Cardiac atrium fibroblast (primary cell): ENCODE measurements around a stretch of chr18.

DNA sequence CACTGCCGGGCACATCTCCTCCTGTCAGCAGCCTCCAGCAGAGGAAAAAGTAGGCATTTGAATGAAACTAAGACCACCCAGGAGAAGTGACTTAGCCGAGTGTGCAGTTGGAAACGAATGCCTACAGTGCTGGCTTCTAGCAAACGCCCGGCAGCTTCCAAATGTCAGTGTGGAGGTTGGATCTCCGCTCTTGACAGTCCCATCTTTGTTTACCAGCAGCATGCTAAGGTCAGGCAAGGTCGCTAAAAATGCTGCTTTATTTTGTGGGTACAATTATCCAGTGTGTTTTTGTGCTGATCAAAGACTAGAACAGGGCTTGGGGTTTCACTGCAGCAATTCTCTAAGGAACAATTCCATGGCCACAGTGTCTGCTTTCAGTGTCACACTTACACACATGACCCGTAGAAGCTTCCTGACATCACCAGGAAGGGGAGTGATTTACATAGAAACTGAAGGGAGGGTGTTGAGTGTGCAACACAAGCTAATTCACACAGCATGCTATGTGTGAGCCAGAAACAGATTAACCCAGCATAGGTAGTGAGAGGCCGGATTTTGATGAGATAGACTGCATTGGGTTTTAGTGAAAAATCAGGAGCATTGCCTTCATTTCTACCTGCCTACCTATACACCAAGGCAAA is 109.6 kb upstream of the SEC11C start:
- RAMPAGE, long total RNA = no peak

GRCh38 chr18:59345784-59346295 is 13.2 kb downstream of the LMAN1 start:
- RAMPAGE, long total RNA = no peak

DNA sequence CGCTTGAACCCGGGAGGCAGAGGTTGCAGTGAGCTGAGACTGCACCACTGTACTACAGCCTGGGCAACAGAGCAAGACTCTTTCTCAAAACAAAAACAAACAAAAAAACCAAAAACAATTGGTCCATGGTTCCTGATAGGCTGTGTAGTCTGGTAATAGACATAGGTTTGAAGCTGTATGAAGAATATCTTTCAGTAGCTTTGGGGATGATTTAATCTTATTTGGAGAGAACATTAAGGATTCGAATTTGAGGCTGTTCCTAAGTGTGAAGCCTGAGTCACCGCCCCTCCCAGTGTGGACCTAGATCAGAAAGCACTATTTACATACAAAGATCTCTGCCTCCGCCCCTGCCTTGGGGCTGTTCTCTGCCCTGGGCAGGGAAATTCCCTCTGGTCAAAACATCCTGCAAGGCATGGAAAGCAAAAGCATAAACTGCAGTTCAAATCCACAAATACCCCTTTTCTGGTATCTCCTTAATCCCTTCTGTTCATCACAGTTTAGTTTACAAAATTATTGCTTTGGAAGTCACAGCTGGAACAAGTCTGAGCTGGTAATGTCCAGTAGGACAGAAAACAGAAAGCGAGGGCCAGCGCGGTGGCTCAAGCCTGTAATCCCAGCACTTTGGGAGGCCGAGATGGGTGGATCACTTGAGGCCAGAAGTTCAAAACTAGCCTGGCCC is 52.7 kb upstream of the PMAIP1 start:
- RAMPAGE, long total RNA = no peak

- RAMPAGE, long total RNA = no peak
Observed at GRCh38 chr18:61543425-61543871, 210.2 kb downstream of the CDH20 start.

DNA sequence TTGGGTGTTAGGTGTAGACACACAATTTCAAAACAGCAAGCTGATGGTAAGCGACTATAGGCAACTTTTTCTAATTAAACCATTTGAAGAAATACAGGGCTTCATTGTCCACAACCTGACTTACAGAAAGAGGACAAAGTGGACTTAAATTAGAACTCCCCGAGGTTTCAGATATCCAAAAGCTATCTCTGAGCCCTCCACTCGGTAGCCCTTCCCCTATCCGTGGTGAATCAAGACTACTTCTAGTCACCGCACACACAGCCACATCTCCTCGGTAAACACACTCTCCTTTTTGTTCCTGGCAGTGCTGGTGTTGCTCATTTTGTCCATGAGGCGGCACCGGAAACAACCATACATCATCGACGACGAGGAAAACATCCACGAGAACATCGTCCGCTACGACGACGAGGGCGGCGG is 220.7 kb downstream of the CDH20 start:
- RAMPAGE, long total RNA = no peak

DNA sequence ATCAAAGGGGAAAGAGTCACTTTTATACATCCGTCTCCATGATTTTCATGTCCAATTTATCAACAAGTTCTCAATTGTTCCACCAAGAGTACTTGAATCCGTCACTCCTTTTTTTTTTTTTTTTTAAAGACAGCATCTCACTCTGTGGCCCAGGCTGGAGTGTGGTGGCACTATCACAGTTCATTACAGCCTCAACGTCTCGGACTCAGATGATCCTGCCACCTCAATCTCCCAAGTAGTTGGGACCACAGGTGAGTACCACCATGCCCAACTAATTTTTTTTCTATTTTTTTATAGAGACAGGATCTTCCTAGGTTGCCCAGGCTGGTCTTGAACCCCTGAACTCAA is 240.7 kb downstream of the RNF152 start:
- RAMPAGE, long total RNA = no peak

GRCh38 chr18:61735780-61736140 is 157.0 kb downstream of the RNF152 start:
- RAMPAGE, long total RNA = no peak

DNA sequence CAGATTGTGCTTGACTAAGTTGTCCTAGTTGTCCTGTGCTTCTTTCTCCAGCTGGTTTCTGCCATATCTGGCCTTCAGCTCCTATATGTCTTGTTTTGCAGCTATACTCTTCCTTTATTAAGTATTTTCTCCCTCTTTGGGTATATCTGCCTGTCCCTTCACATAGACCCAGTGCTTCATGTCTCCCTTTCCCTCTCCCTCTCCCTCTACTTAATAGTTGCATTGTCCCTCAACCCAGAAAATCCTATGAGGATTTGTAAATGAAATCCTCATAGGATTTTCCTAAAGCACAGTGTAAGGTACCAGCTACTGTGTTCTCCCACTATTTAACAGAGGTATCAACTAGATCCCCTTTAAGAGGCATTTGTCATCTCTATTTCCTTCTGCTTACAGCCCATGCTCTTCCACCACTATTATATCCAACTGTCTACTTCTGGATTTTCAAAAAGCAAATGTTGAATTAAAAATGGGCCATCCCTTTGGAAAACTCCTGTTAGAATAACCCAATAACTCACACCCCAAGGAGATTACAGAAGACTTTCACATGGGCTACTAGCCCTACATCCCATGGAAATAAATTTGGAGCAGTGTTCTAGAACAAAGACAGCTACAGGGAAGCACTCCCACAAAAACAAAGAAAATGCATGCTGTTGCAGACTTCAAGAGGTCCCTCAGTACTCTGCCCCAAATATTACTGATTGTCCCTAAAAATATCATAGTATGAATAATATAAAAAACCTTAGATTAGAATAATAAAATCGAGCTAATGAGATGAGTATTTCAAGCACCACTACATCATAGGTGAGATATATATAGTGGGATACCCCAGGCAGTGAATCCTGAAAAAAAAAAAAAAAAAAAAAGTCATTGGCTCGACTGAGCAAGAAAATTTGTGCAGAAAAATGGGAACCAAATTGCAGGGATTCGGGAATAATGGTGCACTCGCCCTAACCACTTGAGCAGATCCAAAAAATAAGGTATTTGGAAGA is 83.5 kb downstream of the RNF152 start:
- RAMPAGE, long total RNA = no peak

DNA sequence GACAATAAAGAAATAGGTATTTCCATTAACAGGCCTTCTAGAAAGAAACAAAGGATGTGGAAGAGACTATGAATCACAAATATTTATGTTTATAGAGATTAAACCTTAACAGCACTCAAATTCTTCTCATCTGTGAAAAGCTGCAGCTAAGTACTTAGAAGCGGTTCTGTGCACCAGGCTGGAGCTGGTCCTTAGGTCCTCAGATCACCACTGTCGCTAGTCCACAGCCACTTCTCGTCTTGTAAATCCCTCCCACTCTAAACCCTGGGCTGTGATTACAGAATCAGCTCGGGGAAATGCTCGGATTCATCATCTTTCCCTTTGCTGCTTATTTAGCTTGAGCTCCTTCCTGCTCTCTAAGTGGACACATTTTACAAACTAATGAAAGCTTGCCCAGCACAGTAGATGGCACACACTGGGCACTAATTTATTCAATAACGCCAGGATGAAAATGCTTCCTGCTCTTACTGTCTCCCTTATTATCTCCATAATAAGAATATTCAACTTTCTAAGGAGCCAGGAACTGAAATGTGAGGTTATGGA is 61.7 kb downstream of the RNF152 start:
- RAMPAGE, long total RNA = no peak

GRCh38 chr18:61887738-61888320 is 5.0 kb downstream of the RNF152 start:
- RAMPAGE, long total RNA = no peak

DNA sequence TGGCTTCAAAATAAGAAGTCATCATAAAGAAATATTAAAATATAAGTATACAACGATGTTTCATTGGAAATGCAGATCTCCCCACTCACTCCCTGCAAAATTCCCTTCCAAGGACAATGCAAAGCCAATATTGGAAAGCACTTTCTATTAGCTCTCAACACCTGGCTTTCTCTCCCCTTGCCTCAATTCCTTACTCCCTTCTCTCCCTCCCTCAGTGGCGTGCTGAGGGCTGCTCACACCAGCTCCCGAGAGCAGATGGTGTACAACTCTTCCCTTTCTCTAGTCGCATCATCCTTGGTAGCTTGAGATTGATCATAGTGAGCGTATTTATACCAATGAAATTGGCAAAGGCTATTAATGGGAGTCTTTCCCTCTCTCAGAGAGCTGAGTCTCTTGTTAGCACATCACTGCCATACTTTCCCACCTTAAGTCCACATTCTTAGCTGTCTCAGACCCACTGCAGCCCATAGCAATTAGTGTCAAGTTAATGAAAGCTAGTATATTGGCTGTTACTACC is 57.9 kb downstream of the PIGN start:
- RAMPAGE, long total RNA = no peak

GRCh38 chr18:62368662-62369386 is 43.7 kb downstream of the TNFRSF11A start:
- RAMPAGE, long total RNA = no peak

GRCh38 chr18:62452036-62452838 is 70.6 kb upstream of the ZCCHC2 start:
- RAMPAGE, long total RNA = no peak

DNA sequence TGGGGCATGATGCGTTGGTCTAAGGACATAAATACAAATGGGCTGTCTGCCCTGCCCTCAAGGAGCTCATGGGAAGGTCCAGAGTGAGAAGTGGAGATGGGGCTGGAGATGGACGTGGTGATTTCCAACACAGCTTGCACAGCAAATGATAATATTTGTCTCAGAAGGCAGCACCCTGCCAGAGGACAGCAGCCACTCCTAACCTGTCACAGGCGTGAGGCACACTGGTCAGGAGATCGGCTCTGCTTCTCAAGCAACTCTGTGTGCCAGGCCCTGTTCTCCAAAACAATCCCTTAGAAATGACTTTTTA is 25.5 kb upstream of the ZCCHC2 start:
- RAMPAGE, long total RNA = no peak

GRCh38 chr18:62525228-62525536 is 2.4 kb downstream of the ZCCHC2 start:
- RAMPAGE, long total RNA = no peak

DNA sequence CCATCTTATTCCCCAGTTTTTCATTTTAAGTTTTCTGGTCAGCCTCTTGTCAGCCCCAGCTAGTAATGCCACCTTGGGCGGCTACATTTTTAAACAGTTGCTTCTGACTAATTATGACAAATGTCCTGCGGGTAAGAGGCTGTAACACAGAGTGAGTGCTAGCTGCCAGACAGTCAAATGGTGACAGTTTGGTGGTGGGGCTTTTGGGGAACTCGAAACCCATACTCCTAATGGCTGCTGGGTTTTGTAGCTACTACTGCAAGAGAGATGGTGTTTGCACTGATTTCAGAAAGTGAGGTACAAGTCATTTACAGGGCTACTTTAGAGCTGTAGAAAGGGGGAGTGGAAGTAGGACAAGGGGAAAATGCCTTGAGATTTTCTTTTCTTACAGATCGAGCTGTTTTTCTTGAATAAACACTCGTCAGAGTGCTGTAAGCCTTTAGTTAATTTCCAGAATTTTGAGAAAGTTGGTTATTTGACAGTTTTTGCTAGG is 48.3 kb downstream of the ZCCHC2 start:
- RAMPAGE, long total RNA = no peak

- RAMPAGE, long total RNA = no peak
Observed at GRCh38 chr18:62716849-62717962, 1.9 kb downstream of the PHLPP1 start.

GRCh38 chr18:62736905-62738169 is 22.0 kb downstream of the PHLPP1 start:
- RAMPAGE, long total RNA = no peak

DNA sequence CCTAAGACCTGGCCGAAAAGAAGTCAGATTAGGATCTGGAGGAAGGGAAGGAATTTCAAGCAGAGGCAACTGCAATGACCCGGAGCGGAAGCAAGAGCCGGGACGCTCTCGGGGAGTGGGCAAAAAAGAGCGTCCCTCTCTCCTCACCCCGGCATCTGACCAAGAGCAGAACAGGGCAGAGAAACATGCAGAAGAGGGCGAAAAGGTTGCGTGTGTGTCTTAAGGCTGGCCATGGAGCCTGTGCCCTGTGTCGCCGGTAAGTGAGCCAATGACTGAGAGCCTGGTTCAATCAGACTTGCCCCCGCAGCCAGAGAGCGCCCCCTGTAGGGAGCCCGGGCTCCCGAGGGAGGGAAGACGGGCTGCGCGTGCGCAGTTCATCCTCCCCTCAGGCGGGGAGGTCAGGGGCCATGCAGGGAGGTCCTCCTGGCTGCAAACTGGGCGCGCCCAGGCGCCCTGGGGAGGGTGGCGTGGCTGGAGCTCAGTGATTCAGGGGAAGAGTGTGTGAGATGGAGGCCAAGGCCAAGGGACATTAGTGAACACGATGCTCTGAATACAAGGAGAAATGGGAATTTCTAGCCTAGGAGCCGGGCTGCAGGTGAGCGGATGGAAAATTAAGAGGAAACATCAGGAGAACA is 276.6 kb downstream of the PHLPP1 start:
- RAMPAGE, long total RNA = no peak

- RAMPAGE, long total RNA = no peak
Observed at GRCh38 chr18:63199432-63200289, 119.9 kb downstream of the BCL2 start.